HT-29 (cell line): ENCODE measurements around a stretch of chr4.

DNA sequence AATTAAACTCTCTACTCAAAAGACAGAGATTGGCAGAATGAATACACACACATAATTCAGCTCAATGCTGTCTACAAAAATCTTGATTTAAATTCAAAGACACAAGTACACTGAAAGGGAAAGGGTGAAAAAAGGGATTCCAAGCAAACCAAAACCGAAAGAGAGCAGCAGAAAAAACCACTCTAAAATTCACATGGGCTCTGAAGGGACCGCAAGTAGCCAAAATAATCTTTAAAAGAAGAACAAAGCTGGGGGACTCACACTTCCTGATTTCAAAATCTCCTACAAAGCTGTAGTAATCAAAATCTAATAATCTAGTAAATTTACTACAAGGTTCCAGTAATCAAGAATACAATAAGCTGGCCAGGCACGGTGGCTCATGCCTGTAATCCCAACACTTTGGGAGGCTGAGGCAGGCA, 11.9 kb upstream of the SPON2 start:
- RAMPAGE, long total RNA = no peak

- RAMPAGE, long total RNA = no peak
These were observed 19.7 kb upstream of the SPON2 start for GRCh38 chr4:1191996-1192504.

GRCh38 chr4:1213710-1214132, 35.2 kb downstream of the CTBP1 start:
- RAMPAGE, long total RNA = no peak

- RAMPAGE, long total RNA = no peak
These were observed 27.7 kb downstream of the CTBP1 start for GRCh38 chr4:1220990-1221815.

GRCh38 chr4:1247911-1248629, 860 bp downstream of the CTBP1 start:
- RAMPAGE, long total RNA = no peak

- RAMPAGE, long total RNA = no peak
These were observed 136.4 kb downstream of the FAM53A start for GRCh38 chr4:1547684-1548058.

- RAMPAGE, long total RNA = no peak
These were observed 103.9 kb downstream of the FAM53A start for GRCh38 chr4:1580070-1580819.

DNA sequence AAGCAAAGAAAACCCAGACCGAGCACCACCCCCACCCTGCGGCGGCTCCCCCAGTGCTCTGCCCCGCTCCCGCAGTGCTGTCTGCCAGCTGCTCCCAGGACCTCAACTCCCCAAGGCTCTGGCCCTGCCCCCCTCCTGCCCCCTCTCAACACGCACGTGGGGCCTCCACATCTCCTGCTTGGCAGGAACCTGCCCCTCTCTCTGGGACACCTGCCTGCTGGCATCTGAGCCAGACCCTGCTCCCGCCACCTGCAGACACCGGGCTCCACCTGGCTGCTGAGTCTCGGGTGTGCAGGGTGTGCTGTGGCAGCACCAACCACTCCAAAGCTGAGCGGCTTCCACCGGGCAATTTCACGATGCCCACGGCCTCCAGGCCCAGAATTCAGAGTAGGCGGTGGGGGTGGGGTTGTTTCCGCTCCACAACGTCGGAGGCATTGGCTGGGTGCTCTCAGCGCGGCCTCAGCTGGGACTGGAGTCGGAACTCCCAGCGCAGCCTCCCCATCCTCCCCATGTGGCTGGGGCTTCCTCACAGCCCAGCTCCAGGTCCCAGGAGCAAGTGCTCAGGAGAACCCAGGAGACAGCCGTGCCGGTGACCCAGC, 79.2 kb downstream of the FAM53A start:
- RAMPAGE, long total RNA = no peak

DNA sequence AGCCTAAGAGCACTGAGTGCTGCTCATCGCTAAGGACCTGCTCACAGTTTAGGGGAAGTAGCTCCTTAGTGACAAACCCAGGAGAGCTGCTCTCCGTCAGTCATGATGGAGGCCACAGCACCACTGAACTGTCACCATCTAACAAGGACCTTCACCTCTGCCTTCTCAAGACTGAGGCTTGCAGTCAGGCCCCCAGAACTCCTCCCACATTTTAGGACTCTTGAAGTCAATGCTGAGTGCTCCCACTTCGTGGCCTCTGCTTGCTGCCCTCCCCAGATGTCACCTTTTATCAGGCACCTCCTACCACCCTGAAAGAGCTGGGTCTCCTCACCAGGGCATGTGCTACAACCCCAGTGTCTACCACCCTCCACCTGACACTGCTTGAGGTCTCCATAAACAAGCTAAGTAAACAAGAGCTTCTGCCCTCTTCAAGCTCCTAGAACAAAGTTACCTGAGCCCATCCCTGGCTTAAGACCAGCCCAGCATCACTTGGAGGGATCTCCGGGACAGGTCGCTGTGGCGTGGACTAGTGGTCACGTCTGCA, 7.6 kb upstream of the FAM53A start:
- RAMPAGE, long total RNA = no peak

DNA sequence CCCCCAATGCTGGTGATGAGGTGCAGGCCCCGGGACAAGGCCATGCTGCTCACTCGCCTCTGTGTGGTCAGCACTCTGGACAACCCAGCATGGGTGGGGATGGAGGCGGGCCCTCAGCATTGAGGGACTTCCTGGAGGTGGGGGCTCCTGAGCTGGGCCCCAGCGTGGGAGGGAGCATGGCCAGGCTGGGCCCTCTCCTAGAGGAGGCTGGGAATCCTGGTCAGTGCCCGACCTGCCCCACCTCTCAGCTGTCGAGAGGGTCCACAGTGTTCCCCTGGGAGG, 30.6 kb downstream of the TACC3 start:
- RAMPAGE, long total RNA = no peak

- RAMPAGE, long total RNA = no peak
These were observed 32.4 kb downstream of the TACC3 start for GRCh38 chr4:1753589-1754197.

- RAMPAGE, long total RNA = no peak
These were observed 6.3 kb downstream of the FGFR3 start for GRCh38 chr4:1799144-1799969.

DNA sequence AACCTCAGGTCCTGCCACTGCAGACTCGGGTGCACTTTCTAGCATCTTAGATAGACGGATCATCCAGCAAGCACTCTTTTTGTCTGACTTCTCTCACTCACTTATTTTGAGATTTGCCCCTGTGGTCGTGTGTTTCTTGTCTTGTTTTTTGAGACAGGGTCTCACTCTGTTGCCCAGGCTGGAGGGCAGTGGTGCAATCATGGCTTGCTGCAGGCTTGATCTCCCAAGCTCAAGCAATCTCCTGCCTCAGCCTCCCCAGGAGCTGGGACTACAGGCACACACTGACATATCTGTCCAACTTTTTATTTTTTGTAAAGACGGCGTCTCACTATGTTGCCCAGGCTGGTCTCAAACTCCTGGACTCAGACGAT, 26.7 kb downstream of the FGFR3 start:
- RAMPAGE, long total RNA = no peak

GRCh38 chr4:1834372-1835131, 21.4 kb downstream of the LETM1 start:
- RAMPAGE, long total RNA = no peak

- RAMPAGE, long total RNA = no peak
These were observed 853 bp upstream of the LETM1 start for GRCh38 chr4:1856625-1857392.

DNA sequence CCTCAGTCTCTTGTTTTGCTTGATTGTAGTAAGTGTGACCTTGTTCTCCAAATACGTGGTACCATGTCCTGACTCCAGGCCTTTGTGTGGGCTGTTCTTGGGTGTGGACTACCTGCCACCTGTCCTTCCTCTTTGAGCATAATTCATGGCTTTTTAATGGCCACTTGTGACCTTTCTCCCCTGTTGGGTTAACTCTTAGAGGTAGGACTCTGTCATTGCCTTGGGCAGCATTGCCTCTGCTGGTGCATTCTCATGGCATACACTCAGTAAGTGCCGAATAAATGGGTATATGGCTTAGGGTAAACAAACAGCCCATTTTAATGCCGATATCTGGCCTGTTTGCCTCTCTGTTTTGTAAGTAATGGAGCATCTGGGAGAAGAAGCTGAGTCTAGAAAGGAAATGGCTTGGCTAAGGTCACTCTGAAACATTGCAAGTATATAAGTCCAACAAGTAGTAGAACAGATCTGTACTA, 3.1 kb downstream of the NSD2 start:
- RAMPAGE, long total RNA = no peak

DNA sequence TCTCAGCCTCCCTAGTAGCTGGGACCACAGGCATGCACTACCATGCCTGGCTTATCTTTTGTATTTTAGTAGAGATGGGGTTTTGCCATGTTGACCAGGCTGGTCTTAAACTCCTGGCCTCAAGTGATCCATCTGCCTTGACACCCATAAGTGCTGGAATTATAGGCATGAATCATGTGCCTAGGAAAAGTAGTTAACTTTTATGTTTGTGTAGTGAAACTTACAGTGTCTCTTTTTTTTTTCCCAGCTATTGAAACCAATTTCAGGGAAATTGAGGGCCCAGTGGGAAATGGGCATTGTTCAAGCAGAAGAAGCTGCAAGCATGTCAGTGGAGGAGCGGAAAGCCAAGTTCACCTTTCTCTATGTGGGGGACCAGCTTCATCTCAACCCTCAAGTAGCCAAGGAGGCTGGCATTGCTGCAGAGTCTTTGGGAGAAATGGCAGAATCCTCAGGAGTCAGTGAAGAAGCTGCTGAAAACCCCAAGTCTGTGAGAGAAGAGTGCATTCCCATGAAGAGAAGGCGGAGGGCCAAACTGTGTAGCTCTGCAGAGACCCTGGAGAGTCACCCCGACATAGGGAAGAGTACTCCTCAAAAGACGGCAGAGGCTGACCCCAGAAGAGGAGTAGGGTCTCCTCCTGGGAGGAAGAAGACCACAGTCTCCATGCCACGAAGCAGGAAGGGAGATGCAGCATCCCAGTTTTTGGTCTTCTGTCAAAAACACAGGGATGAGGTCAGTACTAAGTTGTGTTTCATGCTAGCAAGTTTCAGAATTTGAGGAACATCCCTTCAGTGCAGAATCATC, 46.9 kb downstream of the NSD2 start:
- RAMPAGE, long total RNA = no peak

DNA sequence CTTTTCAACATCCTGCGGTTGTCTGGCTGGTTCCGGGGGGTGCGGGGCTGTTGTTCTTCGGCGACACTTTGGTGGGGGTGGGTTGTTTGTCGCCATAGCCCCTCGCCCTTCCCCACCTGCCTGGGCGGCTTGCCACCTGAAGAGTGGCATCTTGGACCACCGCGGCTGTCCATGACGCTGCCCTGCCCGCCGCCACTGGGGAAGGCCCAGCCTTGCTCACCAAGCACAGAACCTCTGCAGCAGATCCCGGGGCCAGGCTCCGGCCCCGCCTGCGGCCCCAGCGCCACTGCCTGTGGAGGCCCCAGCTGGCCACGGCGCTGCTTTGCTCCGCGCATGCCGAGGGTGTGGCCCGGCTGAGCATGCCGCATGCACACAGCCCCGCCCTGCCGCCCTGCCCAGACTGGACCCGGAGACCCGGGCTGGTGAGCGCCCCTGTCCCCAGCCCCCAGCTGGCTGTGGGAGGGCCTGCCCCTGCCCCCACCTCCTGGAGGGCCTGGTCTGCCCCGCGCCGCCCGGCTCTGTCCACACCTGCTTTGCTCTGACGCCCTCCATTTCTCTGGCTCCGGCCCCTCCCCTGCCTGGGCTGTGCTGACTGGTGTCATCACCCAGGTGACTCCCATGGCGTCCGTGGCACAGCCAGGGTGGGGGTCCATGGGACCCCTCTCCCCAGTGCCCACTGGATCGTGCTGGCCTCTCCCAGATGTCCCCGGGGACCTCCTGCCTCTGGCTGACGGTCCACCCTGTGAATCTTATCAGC, 5.3 kb downstream of the NAT8L start:
- RAMPAGE, long total RNA = no peak

- RAMPAGE, long total RNA = no peak
These were observed 6.7 kb upstream of the HAUS3 start for GRCh38 chr4:2248548-2249183.

- RAMPAGE, long total RNA = no peak
These were observed 54.2 kb upstream of the MXD4 start for GRCh38 chr4:2315963-2316726.